Neuron (in vitro differentiated cells): ENCODE data around the genes OR5K1 and NXPE3.

- PRO-cap: bidirectional peak, plus-strand start at chr3:96814098, minus-strand start at chr3:96813680; bidirectional peak, plus-strand start at chr3:96814192, minus-strand start at chr3:96814120
Observed at GRCh38 chr3:96813610-96814346, 616 bp upstream of the EPHA6 start.

- PRO-cap: no peak
Observed at GRCh38 chr3:98462865-98463422, at the start of gene OR5K1. Gene OR5K1, plus strand, starts transcription at chr3:98463201.

DNA sequence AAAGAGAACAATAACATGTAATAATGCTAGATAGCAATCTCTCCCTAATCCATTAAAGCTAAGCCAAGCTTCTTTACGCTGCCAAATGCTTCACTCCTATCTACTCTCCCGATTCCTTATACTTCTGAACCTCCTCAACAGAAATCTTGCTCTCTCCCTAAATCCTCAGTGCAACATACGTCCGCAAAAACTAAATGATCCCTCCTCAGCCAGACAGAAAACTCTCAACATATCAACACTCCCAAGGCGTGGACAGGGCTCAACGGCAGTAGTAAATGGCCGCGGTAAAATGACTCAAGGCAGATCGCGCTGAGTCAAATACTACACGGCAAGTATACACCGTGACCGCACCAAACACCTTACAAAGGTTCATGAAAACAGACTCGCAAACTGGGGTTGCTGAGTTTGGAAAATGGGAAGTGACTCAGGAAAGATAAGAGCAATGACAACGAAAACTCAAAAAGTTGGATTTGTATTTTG, 643 bp downstream of the CLDND1 start:
- PRO-cap: bidirectional peak, plus-strand start at position 238 of the sequence, minus-strand start at position 291 of the sequence

GRCh38 chr3:98562332-98562621, 30.5 kb downstream of the GPR15 start:
- PRO-cap: no peak

DNA sequence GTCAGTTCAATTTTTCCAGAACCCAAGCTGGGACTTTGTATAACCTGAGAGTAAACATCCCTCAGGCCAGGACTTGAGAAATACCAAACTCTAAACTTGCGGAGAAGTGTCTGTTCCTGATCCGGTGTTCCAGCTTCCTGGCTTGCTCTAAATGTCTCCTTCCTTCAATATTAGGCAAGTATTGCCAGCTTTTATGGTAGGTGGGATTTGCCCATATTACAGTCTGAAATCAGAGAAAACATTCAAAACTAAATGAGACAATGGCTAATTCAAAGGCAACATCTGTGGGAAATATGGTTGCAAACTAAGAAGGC, 88.4 kb upstream of the COL8A1 start:
- PRO-cap: no peak

- PRO-cap: no peak
Observed at GRCh38 chr3:99637377-99638181, 815 bp upstream of the COL8A1 start.

- PRO-cap: no peak
Observed at GRCh38 chr3:99794242-99795064, 23.2 kb upstream of the CMSS1 start.

DNA sequence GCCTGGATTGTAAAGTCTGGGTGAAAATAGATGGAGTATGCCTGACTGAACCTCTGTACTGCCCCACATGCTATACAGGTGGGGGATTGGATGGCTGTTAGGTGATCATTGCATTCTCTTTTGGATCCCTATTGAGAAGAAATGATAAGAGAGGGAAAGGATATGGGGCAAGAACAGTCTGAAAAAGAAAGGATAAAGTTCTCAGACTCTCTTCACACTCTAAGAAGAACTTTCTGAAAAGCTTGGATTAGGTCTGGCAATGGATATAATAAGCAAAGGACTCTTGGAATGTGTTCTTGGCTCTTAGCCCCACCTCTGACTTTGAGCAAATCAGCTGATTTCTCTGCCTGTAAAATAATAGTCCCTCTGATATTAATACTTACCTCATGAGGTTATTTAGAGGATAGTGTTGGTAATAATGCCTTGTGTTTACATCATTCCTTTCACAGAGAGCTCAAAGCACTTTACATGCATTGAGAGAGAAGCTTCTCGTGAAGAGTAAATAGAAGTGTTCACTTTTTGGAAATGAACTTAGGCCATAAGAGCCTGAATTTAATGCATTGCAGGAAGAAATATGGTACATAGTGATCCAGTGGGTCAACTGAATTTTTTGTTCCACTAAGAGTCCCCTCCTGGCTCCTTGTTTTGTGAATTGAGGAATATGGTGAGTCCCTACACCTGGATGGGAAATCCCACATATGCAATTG, 147.3 kb downstream of the FILIP1L start:
- PRO-cap: no peak

DNA sequence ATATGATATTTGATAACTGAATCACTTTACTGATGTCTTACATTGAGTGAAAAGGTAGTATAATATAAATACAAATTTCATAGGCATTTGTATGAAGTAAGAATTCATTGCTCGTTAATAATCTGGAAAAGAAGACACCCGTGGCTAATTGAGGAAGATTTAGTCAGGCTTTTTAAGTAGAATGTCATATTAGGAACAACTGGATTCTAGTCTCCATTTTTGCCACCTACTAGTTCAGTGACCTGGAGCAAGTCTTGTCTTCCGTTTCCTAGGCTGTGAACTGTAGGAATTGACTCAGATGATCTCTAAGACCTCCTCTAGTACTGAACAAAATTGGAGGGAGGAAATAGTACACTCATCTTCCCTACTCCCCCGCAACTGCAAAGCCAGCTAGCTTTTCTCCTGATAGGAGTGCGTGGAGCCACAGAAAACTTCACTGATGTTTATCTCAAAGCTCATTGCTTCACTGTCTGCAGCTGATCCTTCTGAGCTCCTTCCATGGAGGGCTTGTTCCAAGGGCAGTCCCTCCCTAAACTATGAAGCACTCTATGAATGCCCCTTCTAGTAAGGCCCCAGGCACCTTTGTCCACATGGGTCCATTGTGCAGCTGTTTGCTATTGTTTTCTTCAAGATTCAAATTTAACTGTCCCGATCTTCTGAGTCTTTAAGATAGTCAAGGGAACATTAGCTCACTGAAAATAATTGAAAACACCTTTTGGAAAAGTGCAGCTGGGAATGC, 24.5 kb downstream of the FILIP1L start:
- PRO-cap: no peak

DNA sequence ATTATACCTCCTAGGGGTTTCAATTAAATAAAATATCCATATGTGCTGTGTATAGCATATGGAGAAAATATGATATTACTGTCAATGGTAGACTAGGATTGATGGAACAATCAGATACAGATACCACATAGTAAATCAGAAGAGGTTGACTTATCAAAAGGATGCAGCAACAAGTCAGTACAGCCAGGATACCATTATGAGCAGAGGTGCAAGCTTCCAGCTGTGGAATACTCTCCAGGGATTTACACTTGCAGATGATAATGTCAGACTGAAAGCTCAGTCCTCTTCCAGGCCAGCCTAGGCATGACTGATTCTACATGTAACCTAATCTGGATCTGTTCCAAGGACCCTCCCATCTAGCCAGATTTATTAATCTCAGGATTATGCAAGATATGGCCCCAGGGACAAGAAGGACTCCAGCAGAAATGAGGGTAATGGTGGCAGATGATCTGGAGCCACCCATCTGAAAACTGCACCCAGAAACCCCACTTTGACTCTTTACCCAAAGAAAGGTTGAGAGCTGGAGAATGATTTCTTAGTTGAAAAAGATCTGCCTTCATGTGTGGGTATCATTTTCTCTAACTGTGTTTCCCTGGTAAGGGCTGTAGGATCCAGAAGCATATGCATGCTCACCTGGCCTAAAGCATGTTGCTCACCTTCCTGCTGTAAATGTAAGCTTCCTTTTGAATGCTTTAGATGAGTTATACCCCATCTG, 8.1 kb downstream of the FILIP1L start:
- PRO-cap: no peak

GRCh38 chr3:100163976-100164349, 49.7 kb upstream of the FILIP1L start:
- PRO-cap: no peak

DNA sequence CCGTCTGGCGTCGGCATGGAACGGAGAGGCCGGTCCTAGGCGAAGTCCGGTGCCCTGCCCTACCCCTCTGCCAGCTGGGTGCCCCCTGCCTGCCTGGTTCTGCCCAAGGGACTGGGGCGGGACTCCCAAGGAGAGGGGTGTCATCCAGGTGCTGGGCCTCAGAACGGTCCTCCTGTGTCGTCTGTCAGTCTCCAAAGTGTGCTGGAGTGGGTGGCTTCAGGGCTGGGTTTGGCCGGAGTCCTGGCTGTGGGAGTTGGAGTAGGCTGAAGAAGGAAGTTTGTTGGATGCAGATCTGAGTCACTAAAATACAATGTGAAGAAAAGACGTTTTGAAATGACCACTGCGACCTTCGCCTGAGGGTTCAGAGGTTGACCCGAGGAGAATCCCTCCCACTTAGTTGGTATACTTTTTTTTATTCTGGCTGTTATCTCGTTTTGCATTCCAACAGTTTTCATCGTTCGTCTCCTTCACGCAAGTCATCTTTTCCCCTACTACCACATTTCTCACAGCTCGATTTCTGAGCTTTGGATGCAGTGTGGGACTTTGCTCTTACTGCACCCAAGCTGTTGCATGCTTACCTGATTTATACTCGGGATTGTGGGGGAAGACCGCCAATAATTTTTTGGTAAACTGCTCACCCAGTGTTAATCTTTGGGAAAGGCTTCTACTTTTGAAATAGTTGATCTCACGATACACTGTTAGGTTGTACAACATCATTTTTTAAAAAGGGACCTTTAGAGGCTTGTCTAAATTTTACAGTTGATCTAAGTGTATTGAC, 543 bp downstream of the TBC1D23 start:
- PRO-cap: bidirectional peak, plus-strand start at position 186 of the sequence, minus-strand start at position 203 of the sequence

GRCh38 chr3:100377620-100377906, 23.3 kb downstream of the TOMM70 start:
- PRO-cap: no peak

- PRO-cap: no peak
Observed at GRCh38 chr3:100535334-100536047, 43.1 kb downstream of the TMEM45A start.

- PRO-cap: no peak
Observed at GRCh38 chr3:100602998-100603974, 6.1 kb upstream of the ADGRG7 start.

DNA sequence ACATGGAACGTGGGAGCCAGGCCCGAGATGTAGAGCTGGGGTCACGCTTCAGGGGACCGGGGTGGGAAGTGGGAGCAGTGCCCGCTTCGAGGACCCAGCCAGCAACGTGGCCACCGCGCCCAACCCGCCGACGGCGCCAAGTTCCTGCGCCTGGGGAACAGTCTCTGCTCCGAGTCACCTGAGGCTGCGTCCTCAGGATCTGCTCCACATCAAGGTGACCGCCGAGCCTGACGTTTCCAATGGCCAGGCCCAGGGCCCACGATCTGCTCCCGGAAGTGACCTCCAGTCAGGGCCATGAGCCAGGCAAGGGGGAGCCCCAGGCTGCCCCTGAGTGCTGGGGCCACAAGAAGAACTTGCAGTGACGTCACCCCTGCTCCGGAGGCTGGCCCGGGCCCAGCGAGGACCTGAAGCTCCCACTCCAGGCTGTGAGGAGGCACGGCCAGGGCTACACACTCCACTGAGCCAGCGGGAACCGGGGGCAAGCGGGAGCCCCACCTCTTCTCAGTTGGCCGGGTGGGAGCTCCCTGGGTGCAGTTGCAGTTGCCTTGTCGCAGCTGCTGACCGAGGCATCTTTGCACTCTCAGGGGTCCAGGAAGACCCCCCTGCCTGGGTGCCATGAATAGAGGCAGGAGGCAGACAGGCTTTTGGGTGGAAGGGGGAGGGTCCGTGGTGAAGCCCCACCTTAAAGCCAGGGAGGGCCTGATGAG, 26.8 kb upstream of the TFG start:
- PRO-cap: no peak

DNA sequence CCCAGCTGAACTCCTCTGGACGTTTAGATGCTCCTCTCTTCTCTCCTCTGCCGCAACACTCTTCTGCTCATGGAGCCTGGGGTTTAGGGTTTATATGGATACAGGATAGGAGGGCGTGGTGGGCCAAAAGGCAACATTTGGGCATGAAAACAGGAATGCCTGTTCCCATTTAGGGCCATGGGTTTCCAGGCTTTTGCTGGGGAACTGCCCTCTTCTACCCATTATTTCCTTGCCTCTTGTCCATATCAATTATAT, 28.0 kb downstream of the ZBTB11 start:
- PRO-cap: no peak

- PRO-cap: no peak
Observed at GRCh38 chr3:101685147-101685515, 1.4 kb downstream of the RPL24 start.

GRCh38 chr3:101757488-101758839, 21.0 kb upstream of the NXPE3 start:
- PRO-cap: no peak

DNA sequence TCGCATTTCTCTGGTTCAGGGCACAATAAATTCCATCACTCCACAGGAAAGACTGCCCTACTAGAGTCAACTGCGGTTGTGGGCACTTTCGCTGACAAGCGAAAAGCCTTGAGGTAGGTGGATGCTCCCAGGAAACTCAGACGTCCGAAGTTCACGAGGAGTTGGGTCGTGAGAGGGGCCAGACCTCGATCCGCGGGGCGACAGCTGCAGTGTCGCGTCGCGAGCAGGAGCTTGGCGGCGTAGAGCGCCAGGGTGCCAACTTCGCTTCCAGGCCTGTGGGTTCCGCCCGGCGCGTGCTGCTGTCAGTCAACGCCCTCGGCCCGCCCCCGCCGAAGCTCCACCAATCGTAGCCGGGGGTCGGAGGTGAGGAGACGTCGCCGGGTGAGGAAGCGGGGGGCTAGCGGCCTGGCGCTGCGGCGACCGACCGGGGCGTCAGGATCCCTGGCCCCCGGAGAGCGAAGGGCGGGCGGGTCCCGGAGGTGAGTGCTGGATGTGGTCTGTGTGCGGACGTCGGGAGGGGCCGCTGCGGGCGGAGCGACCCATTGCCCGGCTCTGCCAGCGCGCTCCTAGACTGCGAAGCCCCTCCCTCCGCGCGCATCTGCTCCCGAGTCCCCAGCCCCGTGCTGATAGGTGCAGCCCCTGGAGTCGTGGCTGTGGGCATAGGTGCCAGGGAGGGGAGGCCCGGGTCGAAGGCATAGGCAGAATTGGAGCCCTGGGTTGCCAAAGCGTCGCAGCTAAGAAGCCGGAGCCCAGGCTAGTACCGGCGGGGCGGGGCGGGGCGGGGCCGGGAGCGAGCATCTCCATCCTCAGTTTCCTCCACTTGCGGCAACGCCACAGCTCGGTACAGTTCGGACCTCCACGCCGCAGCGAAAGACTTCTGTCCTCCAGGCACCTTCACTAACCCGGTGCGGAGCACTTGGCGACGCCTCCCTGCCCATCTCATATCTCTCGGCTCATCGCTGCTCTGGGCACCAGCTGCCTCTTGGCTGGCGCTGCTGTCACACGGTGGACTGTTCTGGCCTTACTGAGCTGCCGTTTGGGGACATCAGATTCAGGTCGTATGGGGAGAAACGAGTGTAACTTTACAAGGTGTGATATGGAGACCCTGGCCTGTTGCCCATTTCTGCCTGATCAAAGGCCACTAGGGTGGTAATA, at the start of gene NXPE3:
Gene NXPE3 (plus strand): TSS at position 366 of the 1,155 bp plus-strand sequence.
- PRO-cap: bidirectional peak, plus-strand start at position 366 of the sequence, minus-strand start at position 575 of the sequence; bidirectional peak, plus-strand start at position 971 of the sequence, minus-strand start at position 1,017 of the sequence